Left lung (tissue), 1 donor: ENCODE data around the gene ARL16.

DNA sequence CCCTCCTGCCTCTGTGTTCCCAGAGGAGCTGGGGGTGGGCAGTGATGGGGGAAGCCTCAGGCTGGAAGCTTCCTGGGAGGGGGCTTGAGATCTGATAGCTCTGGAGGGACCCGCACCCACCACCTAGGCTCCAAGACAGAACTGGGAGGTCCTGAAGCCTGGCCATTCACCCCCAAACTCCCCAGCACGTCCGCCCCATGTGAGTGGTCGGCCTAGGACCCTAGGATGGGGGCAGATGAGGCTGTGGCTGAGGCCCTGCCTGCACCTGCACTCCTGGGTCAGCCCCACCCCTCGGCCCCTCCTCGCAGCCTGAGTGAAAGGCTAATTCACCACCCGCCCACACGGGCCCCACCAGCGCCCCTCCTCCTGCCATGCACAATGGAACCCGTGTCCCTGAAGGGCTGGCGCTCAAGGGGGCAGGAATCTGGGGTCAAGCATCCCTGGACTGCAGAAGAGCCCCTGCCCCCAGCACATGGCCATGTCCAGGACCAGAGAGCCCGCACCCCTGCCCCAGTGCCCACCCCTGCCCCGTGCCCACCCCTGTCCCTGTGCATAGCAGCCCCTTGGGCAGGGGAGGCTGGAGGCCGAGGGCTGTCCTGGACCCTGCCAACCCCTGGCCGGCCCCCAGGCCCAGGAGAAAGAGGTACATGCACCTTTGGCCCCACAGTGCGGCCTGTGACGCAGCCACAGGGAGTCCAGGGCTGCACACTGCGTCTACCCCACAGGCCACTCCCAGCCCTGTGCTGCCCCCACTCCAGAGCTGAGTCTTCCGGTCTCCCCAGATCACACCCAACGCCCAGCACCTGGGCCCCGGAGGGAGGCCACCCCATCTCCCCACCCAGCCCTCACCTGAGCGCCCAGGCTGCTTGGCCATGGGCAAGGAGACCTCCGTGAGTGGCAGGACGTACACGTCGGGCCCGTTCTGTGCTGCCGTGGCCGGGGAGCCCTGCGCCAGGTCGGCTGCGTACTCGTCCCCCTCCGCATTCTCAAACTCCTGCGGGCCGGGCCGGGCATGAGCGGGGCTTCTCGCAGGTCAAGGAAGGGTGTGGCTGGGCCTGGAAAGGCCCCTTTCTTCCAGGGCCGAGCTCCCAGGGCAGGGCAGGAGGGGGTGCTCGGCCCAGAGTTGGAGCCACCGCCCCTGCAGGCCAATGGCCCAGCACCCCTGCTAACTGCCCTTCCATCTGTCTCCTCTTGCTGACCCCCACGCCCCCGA is 34.7 kb upstream of the PVALEF start:
- PRO-cap, result bidirectional peak, plus-strand start at position 763 of the sequence, minus-strand start at position 710 of the sequence

DNA sequence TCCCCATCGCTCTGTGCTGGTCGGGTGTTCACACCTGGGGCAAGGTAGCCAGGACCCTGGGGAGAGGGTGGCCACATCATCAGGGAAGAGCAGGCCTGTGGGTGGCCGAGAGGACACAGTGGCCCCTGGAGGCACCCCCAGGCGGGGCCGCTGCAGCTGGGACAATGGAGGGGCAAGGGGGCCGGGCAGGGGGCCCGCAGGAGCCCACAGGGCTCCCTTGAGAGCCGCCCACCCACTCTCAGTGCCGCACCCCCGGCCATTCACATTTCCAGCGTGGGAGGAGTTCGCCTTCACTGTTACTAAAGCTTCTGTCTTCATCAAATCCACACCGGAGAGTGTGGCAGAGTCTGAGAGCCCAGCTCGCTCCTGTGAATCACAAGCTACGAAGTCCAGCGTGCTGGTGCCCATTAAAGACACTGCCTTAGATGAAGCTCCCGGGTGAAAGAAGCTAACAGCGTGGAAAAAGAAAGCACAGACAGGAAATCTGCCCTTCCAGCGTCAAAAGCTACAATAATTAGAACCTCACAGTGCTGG is 20.9 kb upstream of the PVALEF start:
- PRO-cap, result no peak

DNA sequence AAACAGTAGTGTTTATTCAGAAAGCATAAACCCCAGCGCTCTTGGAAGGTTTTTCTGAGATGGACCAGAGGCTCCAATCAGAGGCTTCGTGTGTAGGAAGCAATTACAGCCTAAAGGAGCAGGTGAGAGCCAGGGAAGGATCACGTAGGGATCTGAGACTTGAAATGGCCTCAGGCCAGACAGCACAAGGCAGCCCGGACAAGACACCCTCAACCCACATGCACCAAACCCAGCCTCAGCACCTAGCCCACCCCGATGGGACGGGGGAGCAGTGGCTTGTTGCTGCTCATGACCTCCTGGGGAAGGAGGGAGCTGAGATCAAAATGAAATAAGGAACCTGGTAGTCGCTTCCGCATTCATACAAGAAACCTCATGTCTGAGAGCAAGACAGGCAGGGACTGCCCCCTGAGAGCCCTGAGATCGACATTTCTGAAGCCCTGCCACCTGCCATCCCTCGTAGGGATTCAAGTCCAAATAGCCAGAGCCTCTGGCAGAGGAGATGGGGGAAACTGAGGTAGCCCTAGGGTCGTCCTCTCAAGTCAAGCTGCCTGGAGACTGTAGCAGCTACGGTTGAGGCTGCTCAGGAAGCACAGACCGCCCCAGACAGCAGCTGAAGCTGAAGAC is 5.6 kb upstream of the CEP131 start:
- PRO-cap, result no peak

- PRO-cap, result unidirectional peak, minus-strand start at chr17:81348861
Observed at GRCh38 chr17:81348666-81349279, 46.5 kb upstream of the BAHCC1 start.

DNA sequence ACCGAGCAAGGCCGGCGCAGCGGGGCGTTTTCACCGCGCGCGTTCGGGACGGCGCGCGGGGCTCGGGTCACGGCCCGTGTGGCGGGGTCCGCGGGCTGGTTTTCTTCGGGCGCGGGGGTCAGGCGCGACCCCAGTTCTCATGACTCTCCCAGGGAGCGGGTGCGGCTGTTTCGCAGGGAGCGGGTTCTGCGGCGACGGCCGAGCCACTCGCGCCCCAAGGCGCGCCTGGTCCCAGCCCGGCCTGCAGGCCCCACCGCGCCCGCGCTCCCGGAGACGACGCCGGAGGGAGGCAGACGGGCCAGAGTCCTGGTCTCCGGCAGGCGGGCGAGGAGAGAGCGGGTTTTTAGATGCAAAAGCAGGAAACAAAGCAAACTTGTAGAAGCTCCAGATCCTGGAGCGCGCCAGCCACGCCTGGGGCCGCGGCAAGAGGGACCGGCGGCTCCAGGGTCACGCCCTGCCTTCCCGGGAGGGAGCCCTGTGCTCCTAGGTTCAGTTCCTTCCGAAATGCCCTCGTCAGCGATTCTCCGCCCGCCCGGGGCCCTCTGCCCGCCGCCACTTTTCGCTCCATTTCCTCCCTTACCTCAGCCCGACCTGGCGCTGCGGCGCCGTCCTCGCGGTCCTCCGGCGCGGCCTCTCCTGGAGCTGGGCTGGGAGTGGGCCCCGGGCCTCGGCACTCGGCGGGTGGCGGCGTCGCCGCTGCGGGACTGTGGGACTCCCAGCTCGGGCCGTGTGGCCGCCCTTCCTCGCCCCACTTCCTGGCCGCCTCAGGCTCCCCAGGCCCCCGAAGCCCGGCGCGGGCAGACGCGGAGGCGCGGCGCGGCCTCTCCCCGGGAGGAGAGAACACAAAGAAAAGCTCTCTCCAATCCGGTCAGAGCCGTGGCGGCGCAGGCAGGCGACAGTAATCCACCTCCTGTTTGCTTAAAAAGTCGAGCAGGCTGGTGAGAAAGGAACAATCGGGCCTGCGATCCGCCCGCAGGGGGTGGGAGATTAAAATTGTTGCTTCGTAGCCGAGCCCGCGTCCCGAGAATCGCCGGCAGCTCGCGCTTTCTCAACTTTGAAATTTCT is 1.4 kb downstream of the BAHCC1 start:
- PRO-cap, result bidirectional peak, plus-strand start at position 595 of the sequence, minus-strand start at position 462 of the sequence; bidirectional peak, plus-strand start at position 871 of the sequence, minus-strand start at position 757 of the sequence; bidirectional peak, plus-strand start at position 949 of the sequence, minus-strand start at position 916 of the sequence

GRCh38 chr17:81397386-81397644 is 2.1 kb downstream of the BAHCC1 start:
- PRO-cap, result no peak

DNA sequence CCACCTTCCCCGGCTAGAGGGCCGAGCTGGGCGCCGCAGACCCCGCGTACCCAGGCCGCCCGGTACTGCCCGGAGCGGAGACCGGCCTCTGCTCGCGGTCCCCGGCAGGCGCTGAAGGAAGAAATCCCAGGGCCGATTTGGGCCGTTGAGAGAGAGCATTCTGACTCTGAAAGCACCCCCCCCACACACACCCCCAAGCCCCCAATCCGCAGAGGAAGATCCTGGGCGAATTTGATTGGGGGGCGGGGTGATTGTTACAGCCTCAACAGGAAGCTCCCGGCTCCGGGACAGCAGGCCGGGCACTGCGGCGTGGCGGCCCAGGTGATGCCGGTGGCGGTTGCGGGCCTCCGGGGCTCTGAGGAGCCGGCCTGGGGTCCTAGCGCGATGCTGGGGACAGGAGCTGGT is 3.2 kb downstream of the BAHCC1 start:
- PRO-cap, result bidirectional peak, plus-strand start at position 302 of the sequence, minus-strand start at position 113 of the sequence

- PRO-cap, result no peak
Observed at GRCh38 chr17:81421000-81421614, 25.9 kb downstream of the BAHCC1 start.

DNA sequence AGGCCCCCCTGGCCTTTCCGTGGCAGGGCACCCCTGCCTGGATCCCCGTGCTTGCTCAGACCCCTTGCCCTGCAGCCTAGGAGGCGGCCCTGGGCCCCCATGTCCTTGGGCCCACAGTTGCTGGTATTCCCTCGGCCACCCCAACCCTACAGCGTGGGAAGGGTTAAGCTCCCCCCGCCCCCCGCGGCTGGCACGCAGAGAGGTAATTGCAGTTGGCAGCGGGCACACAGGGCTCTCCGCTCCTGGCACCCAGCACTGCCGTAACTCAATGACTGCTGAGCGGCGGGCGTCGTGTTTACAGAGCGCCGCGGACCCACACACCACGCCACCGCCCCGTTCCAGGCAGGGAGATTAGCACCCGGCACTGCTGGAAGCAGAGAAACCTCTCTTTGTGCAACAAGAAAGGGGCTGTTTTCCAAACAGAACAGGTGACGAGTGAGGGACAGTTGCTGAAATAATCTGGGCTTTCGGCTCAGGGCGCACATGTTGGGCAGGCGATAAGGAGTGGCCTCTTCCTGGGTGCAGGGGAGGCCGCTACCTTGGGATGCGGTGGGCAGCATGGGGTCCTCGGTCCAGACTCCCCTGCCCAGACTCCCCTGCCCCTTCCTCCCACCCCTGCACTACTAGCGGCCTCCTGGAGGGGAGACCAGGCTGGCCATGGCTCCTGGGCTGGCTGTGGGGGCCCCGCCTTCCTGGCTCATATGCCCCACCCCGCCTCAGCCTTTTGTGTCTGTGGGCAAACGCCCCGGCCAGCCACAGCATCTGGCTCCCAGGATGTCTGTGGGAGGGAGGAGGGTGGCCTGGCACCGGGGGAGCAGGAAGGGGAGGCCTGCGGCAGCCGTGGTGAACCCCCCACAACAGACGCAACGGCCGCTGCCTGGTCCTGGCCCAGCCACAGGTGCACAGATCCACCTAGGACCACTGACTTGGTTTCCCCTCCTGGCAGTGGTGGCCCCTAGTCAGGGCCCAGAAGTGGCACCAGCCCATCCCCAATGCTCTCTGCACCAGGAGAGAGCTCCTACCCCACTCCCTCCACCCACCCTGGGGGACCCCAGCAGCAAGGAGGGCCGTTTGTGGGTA is 32.6 kb downstream of the BAHCC1 start:
- PRO-cap, result no peak

- PRO-cap, result no peak
Observed at GRCh38 chr17:81461602-81462247, 50.9 kb downstream of the ACTG1 start.

DNA sequence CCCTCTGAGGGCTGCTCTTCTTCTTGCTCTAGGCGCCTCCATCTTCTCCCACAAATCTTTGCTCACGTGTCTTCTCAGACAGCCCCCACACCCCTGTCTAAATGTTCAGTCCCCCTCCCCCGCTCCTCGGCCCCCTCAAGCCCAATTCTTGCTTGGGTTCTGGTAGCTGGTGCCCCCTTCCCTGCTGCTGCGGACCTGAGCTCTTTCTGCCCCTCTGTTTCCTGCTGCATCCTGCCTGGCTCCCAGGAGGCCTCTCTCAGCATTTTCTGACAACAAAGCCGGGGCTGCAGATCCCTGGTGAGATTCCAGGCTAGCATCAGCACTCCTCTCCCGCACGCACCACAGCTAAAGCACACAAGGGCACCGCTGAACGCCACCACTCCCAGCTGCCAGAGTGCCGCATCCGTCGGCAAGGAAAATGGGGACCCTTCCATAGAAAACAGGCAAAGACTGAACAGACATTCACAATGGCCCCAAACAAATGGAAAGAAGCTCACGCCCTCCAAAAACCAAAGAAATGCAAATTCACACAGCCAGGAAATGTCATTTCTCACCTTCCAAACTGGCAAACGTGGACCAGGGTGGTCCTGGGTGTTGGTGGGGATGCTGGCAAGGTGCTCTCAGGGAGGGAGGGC is 23.0 kb downstream of the ACTG1 start:
- PRO-cap, result no peak

GRCh38 chr17:81518461-81519253 is 6.1 kb upstream of the ACTG1 start:
- PRO-cap, result bidirectional peak, plus-strand start at chr17:81519092, minus-strand start at chr17:81518999

DNA sequence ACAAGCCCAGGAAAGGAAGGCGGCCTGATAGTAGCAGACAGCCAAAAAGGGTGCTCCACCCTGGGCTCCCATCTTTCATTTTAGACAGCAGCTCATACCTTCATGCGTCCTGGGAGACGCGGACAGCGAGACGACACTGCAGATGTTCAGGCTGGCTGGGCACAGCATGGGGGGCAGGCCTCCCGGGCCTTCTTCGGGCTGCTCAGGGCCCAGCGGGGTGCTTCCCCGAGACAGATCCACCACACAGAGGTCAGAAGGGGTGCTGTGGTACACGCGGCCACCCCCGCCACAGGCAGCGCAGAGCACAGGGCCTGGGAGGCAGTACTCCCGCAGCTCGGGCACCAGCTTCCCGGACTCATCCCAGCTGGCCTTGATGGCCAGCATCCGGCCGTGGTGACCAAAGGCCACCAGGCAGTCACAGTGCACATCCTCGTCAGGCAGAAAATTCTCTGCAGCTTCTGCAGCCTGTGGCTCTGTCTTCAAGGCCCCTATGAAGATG is 2.0 kb downstream of the FAAP100 start:
- PRO-cap, result no peak

GRCh38 chr17:81568996-81569479 is 16.9 kb upstream of the FAAP100 start:
- PRO-cap, result no peak

- PRO-cap, result no peak
Observed at GRCh38 chr17:81579620-81580306, 27.6 kb upstream of the FAAP100 start.

- PRO-cap, result no peak
Observed at GRCh38 chr17:81583622-81584373, 31.6 kb upstream of the FAAP100 start.

DNA sequence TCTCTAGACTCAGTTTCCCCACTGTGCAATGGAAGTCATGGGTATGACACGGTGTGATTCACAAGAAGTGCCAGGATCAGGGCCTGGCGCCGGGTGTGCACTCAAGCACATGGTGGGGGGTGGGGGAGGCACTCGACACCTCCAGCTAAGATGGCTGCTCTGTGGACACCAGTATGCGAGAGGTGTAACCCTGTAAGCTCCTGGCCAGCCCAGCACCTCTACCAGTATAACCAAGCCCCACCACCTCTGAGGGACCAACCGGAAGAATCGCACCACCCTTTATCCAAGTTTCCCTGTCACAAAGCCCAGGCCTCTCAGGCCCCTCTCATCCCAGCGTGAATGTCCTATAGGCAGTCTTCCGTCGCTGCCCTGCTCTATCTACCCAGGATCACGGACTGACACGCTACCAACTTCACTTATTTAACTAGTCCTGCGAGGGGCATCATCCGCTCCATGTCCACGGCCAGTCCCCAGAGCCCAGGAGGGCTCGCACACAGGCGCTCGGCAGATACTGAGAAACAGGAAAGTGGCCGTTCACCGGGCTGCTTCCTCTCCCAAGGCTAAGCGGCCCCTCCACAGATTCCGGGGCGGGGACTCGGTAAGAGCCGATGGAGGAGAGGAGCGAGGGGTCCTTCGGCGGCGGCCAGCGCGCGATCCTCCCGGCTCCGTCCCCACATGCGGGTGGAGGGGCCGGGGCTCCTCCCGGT is 513 bp downstream of the OXLD1 start:
- PRO-cap, result bidirectional peak, plus-strand start at position 601 of the sequence, minus-strand start at position 559 of the sequence

DNA sequence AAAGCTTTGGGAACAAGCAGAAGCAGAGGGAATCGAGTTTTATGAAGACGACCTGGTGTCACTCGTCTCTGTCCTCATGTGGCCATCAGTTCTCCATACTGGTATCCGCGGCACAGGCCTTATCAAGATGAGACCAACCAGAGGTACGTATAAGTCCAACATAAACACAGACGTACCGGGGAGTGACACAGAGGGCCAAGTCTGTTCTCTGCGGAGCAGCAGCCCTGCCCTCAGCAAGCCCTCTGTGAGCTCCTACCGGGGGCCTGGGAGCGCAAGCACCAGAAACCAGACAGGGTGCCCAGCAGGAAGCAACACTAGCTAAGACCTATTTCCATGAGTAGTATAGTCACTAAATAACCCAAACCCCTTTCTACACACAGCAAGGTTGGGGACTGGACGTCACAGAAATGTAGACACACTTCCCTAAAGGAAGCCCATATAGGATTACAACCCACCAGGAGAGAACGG is 1.0 kb downstream of the ARL16 start:
- PRO-cap, result no peak

DNA sequence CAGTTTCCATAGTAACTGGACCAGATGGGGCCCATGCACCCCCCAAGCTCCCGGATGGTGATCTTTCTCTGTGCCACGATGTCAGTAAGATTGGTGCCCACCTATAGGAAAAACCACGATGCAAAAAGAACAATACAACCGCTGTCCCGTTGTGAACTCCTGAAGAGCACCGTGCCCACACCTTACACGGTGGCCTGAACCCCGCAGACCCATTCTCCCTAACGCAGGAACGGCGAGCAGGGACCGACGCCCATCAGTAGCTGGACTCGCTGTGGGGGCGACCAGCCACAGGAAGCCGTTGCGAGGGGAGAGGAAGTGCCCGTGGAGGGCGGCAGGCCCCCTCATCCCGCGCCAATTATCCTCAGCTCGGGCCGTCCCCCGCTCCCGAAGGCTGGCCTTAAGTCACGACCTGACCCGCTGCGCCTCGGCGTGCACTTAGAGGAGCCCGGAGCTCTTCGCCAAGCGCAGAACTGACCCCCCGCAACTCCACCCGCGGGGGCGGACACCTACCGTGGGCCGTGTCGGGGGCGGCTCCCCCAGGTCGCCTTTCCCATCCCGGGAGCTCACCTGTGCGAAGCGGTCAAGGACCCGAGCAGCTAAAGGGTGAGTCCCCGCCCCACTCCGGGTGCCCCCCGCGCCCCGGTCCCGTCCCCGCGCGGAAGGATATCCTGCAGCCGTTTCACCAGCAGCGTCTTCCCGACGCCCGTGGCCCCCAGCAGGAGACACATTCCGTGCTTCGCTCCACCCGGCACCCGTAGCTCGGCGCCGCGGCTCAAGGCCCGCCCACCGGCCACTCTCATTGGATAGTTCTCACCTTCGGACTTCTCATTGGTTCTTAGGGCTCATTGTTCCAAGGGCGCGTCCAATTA is at the start of gene ARL16:
ARL16 (minus strand) TSS at position 772 of the 869 bp plus-strand sequence.
- PRO-cap, result bidirectional peak, plus-strand start outside the sequence, minus-strand start at position 738 of the sequence

GRCh38 chr17:81696024-81696406 is 7.2 kb upstream of the MRPL12 start:
- PRO-cap, result no peak